Daoy (cell line): ENCODE measurements around the genes CMC2 and ATMIN.

GRCh38 chr16:81005995-81007051, at the start of gene CMC2:
CMC2 (minus strand) TSS chr16:81006885.
- RAMPAGE, long total RNA = start-site peak on the minus strand at chr16:81006847-81006886, 213 and 125 reads in 2 replicates

- RAMPAGE, long total RNA = no peak
Measured at GRCh38 chr16:81035311-81036019, at the start of gene ATMIN. ATMIN (plus strand) TSS chr16:81035842.

- RAMPAGE, long total RNA = no peak
Measured at GRCh38 chr16:81040271-81041047, 4.8 kb downstream of the ATMIN start.

- RAMPAGE, long total RNA = no peak
Measured at GRCh38 chr16:81045532-81046167, 10.0 kb downstream of the ATMIN start.

- RAMPAGE, long total RNA = no peak
Measured at GRCh38 chr16:81071697-81072248, 5.3 kb downstream of the C16orf46 start.

DNA sequence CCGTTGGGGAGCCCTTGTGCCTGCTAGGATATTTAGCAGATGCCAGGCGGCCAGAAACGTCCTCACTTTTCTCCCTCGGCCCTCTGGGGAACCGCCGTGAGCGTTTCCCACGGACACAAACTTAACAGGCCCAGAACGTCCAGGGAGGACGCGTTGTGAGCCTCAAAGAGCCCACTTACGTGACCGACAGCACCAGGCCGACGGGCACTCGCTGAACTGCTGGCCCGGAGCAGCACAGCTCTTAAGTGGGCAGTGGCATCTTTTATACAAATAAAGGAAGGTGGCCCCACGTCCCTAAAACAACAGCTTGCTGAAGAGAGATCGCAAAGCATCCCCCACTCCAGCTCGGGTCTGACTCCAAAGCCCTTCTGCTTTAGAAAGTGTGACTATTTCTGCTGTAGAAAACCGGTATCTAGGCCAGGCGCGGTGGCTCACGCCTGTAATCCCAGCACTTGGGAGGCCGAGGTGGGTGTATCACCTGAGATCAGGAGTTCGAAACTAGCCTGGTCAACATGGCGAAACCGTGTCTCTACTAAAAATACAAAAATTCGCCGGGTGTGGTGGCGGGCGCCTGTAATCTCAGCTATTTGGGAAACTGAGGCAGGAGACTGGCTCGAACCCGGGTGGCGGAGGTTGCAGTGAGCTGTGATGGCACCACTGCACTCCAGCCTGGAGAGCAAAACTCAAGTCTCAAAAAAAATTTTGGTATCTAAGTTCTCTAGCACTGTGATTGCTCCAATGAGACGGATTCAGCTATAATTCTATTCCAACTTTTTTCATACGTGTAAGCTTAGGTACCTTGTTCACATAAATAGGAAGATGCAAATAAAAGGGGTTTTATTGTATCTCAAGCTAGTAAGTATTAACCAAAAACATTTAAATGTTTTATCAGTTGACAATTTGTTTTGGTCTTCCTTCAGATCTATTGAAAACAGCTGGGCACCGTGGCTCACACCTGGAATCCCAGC, 658 bp upstream of the C16orf46 start:
- RAMPAGE, long total RNA = no peak

DNA sequence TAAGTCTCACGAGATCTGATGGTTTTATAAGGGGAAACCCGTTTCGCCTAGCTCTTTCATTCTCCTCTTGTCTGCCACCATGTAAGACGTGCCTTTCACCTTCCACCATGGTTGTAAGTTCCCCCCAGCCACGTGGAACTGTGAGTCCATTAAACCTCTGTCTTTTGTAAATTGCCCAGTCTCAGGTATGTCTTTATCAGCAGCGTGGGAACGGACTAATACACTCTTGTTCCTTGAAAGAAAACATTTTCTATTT, 6.6 kb downstream of the CMIP start:
- RAMPAGE, long total RNA = no peak

GRCh38 chr16:81482652-81483190, 38.1 kb downstream of the CMIP start:
- RAMPAGE, long total RNA = no peak

- RAMPAGE, long total RNA = no peak
Measured at GRCh38 chr16:81517635-81518096, 73.1 kb downstream of the CMIP start.

DNA sequence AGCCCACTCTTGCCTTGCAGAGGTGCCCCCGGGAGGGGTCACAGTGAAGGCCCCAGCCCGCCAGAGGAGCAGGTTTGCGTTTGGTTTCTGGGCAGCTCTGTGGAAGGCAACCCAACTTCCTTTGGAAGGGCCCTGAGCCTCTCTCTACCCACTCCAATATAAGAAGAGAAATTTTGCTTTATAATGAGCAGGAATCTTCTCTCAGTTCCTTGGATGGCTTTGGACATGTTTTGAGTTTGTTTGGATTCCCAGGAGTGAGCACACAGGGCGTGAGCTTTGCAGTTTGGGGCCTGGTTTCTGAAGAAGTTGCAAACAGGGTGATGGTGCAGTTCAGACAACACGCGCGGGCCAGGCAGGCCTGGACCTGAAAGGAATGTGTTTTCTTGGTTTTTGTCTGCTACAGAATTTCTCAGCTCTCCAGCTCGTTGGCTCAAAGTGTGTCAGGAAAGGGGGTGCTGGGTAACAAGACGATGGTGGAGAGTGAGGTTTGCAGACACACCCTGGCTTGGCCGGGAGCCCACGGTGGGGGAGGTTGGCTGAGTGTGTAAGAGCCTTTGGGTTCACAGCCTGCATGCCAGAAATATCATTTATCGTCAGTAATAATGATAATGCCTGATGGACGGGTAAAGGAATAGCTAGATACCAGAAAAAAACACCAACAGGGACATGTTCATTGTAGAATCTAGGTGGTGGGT, 82.3 kb downstream of the CMIP start:
- RAMPAGE, long total RNA = no peak

- RAMPAGE, long total RNA = no peak
Measured at GRCh38 chr16:81538019-81538377, 93.4 kb downstream of the CMIP start.

- RAMPAGE, long total RNA = no peak
Measured at GRCh38 chr16:81549117-81549628, 104.6 kb downstream of the CMIP start.

GRCh38 chr16:81625613-81626649, 153.2 kb upstream of the PLCG2 start:
- RAMPAGE, long total RNA = no peak

GRCh38 chr16:81663994-81664619, 115.0 kb upstream of the PLCG2 start:
- RAMPAGE, long total RNA = no peak

DNA sequence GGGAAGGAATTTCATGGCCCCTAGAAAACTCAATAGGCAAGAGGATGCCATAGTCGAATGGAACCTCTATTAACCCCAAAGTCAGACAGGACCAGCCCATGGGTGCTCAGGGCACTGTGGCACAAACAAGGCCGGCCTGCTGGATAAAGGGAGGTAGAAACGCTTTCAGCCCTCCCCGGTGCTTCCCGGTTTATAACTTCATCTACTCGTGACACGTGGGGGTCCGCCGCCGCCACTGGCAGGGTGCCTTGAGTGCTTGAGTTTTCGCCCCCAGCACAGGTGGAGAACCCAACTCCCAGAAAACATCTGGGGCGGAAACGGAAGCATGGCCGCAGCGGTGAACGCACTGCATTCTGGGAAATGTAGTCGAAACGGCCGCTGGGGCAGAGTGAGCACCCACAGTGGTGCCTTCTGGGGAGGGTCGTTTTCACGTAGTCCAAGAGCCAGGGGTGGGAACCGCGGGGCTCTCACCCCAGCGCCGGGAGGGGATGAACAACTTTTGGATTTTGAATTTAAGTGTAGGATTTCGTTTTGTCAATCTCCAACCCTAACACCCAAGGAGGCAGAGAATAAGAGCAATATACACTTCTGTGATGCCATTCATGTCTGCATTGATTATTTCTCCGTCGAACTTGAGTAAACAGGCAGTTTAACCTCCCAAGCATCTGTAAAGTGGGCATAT, 32.9 kb upstream of the PLCG2 start:
- RAMPAGE, long total RNA = no peak

- RAMPAGE, long total RNA = no peak
Measured at GRCh38 chr16:81752068-81752745, 26.9 kb upstream of the PLCG2 start.

DNA sequence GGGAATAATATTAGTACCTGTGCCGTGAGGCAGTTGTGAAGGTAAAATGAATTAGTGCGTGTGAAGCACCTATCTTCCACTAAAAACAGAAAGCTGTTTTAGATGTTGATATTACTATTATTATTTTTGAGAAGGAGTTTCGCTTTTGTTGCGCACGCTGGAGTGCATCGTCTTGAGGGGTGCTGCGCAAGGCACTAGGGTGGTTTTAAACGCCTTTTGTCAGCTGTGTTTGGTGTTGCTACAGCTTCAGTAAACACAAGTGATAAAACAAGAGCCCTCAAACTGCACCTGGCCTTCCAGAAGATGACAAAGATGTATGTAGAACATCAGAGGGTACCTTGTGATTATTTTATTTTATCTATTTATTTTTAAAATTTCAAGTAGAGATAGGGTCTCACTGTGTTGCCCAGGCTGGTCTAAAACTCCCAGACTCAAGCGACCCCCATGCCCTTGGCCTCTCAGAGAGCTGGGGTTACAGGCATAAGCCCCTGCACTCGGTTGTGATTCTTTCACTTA, 38.3 kb downstream of the PLCG2 start:
- RAMPAGE, long total RNA = no peak

DNA sequence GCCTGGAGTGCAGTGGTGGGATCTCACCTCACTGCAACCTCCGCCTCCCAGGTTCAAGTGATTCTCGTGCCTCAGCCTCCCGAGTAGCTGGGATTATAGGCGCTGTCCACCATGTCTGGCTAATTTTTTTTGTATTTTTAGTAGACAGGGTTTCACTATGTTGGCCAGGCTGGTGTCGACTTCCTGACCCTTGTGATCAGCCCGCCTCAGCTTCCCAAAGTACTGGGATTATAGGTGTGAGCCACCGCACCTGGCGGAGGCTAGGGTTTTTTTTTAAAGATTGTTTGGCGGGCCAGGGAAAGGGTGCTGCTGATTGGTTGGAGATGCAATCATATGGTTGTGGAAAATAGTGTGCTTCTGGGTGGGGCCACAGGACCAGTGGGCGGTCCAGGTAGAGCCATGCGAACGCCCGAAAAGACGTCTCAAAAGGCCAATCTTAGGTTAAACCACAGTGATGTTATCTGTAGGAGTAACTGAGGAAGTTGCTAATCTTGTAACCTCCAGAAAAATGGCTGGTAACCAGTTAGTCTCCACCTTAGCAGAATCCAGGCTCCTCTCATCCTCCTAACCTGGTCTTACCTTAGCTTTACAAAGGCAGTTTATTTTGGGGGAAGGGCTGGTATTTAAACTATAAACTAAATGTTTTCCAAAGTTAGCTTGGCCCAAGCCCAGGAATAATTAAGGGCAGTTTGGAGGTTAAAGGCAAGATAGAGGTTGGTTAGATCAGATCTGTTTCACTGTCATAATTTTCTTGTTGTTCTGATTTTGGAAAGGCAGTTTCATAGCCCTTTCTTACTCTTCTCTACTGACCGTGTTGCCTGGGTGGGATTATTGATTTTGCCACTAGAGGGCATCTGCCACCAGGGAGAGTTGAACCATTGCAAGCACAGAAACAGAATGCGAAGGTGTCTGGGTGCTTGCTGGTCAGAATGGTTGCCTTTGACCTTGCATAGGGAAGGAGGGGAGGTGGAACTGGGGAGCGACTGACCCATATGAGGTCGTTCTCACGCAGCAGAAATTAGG, 110.9 kb downstream of the PLCG2 start:
- RAMPAGE, long total RNA = no peak

DNA sequence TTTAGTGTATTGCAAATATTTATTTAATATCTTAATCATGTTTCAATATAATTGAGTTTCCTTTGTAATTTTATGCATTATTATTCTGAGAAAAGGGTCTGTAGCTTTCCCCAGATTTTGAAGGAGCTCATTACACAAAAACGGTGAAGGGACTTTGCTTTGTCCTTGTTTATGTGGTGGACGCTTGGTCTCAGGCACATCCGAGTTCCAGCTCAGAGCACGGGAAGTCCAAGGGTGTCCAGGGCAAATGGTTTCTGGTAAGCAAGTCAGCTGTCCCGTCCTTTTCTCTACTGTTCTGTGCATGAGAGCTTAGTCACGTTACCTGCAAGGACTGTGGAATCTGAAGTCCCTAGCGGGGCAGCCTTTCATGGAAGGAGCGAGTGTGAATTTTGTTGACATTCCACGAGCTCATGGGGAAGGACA, 109.4 kb downstream of the SDR42E1 start:
- RAMPAGE, long total RNA = no peak

GRCh38 chr16:81921589-81921905, 89.7 kb downstream of the SDR42E1 start:
- RAMPAGE, long total RNA = no peak